A673 (cell line): ENCODE results near the genes IVL, S100A4, INTS3, SLC27A3, IL6R and UBE2Q1.

DNA sequence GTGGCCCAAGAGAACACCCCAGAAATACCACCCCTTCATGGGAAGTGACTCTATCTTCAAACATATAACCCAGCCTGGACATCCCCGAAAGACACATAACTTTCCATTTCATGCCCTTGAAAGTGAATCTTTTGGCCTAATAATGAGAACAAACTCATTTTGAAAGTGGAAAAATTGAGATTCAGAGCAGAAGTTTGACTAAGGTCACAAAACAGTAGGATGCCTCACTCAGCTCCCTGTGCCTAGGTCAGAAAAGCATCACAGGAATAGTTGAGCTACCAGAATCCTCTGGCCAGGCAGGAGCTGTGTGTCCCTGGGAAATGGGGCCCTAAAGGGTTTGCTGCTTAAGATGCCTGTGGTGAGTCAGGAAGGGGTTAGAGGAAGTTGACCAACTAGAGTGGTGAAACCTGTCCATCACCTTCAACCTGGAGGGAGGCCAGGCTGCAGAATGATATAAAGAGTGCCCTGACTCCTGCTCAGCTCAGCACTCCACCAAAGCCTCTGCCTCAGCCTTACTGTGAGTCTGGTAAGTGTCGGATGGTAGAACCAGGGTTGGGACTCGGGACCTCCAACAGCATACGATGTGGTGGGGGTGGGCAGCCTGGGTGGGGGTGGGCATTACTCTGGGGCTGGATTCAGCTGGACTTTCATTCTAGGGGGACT is at the start of gene IVL:
Gene IVL (plus strand): TSS at position 483 of the 663 bp plus-strand sequence.
- PRO-cap = no peak

DNA sequence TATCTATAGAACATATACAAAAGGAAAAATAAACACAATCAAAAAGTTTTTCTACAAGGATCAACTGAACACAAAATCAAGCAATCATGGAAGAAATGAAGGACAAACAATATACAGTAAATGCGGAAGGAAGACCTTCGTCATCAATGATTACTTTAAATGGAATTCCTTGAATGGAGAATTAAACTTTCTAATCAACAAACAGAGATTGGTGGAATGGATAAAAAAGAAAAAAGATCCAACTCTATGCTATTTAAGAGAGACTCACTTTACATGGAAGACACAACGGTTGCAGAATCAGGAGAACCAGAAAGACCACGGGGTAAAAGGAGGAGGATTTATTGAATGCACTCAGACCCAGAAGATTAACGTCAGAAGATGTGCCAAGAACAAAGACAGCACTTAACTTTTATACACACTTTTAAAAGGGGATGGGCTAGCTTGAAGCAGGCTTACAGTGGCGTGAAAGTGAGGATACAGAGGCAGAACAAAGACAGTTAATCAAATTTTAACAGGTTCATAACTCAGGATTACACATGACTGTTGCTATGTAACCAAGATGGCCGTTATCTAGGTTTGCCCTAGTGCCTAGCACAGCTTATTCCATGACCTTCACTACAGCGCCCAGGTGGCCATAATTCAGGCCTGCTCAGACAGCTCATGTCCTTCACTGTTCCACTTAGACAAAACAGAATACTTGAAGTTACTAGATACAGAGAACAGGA is 5.9 kb upstream of the SPRR2F start:
- PRO-cap = no peak

DNA sequence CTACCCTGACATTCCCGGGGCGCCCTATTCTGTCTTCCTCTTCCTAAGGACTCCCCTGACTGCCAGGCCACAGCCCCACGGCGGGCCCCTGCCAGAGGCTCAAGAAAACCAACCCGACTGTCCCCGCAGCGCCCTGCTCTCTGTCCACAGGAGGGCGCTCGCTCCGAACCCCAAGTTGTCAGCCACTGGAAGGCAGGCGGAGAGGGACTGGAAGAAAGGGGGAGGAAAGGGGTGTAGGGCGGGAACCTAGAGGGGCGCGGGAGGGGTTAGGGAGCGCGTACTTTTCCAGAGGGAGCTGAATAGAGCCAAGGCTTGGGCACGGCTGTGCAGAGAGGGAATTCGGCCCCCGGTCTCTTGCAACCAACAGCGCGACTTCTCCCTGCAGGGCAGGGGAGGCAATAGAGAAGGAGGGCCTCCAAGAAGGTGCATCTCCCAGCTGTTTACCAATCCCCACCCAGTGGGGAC is 2.6 kb downstream of the S100A6 start:
- PRO-cap = bidirectional peak, plus-strand start at position 288 of the sequence, minus-strand start at position 119 of the sequence

DNA sequence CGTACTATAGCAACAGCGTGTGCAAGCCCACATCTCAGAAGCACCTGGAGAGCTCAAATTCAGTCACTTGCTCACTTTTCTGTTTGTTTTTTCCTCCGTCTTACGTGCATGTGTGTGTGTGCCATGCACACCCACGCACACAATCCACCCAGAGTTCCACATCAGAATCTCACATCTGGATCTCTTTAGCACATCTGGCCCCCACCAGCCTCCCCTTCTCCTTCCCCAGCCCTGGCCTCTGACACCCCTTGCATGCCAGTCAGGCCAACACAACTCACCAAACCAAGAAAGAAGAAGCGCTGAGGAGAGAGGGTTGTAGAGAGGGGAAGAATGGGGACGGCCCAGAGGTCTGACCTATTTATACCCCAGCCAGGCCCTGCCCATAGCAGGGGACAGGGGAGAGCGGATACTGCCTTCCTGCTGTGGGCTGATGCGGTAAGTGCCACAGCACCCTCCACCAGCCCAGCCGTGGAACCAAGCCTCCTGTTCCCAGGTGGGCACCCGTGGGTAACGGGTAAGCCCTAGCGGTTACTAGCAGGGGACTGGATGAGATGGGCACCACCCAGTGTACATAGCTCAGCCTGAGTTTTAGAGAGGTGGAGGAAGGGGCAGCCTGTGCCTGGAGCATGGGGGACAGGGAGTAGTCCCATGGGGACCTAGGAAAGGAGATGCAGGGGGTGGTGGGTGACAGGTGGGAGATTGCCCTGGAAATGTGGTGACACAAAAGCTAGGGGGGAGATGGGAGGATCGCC is at the start of gene S100A4:
Gene S100A4 (minus strand): TSS at position 332 of the 752 bp plus-strand sequence.
- PRO-cap = no peak

GRCh38 chr1:153707536-153707823 is 20.4 kb upstream of the INTS3 start:
- PRO-cap = no peak

GRCh38 chr1:153727872-153728258 is at the start of gene INTS3:
TSS of gene INTS3 (plus strand) at chr1:153728050.
- PRO-cap = bidirectional peak, plus-strand start at chr1:153728073, minus-strand start at chr1:153727698

- PRO-cap = bidirectional peak, plus-strand start at chr1:153775779, minus-strand start at chr1:153775718
These were observed at the start of gene SLC27A3 for GRCh38 chr1:153774870-153775880. TSS of gene SLC27A3 (plus strand) at chr1:153775407.

- PRO-cap = no peak
These were observed 15.9 kb downstream of the SLC27A3 start for GRCh38 chr1:153790948-153791651.

DNA sequence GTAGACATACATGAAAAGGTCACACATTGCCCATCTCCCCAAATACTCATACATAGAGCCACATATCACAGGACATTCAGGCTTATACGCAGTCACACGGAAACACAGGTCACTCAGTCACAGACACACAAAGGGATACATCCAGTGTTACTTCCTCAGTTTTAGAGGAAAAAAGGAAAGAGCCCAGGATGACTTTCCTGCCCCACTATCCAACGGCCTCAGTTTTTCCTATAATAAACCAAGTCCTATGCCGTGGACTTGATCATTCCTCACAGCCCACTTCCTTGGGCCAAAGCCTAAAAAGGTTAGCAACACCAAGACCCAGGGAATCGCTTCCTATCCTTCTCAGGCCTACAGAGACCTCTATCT is 1.8 kb downstream of the SLC39A1 start:
- PRO-cap = no peak

DNA sequence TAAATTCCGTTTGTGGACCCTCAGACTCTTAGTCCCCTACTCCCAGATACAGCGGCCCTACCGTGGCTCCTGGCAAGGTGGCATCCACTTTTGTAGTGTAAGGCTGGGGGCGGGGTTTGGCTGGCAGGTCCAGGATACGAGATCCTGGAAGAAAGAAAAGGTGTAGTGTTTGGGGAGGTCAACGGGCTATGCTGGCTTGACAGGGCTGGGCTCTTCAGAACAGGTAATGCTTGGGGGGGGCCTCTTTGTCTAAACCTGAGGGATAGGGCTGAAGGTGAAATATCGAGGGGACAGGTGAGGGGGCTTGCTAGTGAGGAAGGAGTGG is 348 bp downstream of the CREB3L4 start:
- PRO-cap = bidirectional peak, plus-strand start at position 23 of the sequence, minus-strand start at position 64 of the sequence

DNA sequence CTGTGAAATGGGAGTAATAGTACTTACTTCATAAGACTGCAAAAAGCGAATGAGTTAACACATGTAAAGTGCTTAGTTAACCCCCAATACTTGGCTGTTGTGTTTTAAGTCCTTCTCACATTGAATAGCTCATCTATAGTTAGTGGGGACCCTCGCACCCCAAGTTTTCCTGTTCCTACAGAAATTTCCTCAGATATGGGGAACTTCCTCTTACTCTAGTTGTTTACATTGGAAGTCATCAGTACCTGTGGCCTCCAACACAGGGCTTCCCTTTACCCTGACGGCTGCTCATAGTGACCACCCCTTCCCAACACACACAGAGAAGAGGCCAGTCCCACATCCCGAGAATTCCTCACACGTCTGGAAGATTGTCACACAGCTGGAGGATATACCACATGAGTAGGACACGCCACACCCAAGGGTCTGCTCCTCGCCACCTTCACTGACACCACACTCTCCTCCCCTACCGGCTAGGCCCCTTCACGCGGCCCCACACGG is 37.6 kb downstream of the TPM3 start:
- PRO-cap = no peak

- PRO-cap = no peak
These were observed 26.8 kb downstream of the TPM3 start for GRCh38 chr1:154164853-154165752.

DNA sequence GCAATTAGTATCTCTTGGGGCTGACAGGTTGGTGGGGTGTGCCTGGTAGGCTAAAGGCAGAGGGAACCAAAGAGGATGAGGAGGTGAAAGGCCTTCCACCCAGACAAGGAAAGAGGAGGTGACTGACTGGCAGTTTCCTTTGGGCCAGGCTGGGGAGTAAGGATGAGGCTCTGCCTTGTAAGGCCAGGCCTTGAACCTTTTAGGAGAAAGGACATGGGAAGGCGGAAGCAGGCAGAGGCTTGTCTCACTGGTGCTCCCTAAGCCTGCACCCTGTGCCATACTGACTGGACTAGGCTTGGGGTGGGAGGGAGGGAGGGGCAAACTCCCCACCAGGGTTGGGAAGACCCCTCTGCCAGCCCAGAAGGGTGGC is 1.8 kb downstream of the ATP8B2 start:
- PRO-cap = no peak

DNA sequence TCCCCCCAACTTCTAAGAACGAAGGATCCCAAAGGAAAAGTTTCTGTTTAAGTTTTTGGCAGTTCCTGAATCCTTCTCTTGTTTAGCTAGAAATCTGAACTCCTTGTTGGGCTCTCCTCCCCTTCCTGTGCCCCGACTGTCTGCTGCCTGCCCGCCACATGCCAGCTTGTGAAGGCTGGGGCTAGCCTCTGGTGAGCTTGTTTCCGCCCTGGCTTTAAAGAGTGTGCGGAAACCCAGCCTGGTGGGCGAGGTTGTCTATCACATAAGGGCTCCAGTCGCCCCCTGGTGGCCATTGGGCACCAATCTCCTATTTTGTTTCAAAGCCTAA is 9.6 kb downstream of the ATP8B2 start:
- PRO-cap = no peak

DNA sequence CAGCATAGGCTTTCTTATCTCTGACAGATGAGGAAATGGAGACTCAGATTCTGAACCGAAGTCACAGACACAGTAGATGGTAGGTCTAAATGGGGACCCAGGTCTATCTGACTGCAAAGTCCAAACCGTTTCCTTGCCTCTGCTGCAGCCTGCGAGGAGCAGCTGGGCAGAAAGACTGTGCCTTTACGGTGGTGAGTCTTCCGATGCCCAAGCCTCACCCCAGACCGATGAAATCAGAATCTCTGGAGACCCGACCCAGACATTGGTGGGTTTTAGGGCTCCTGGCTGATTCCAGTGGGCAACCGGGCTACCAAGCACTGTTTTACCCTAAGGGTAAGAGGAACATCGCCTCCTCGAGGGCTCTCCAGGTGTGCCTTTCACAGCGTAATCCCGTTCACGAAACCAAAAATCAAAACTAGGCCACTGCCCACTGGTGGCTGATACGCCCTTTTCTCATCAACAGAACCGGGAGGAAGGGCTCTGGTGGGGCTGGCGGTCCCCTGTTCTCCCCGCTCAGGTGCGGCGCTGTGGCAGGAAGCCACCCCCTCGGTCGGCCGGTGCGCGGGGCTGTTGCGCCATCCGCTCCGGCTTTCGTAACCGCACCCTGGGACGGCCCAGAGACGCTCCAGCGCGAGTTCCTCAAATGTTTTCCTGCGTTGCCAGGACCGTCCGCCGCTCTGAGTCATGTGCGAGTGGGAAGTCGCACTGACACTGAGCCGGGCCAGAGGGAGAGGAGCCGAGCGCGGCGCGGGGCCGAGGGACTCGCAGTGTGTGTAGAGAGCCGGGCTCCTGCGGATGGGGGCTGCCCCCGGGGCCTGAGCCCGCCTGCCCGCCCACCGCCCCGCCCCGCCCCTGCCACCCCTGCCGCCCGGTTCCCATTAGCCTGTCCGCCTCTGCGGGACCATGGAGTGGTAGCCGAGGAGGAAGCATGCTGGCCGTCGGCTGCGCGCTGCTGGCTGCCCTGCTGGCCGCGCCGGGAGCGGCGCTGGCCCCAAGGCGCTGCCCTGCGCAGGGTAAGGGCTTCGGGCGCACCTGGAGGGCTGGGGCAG is at the start of gene IL6R:
Gene IL6R (plus strand): TSS at position 642 of the 1,049 bp plus-strand sequence.
- PRO-cap = bidirectional peak, plus-strand start at position 724 of the sequence, minus-strand start at position 559 of the sequence

GRCh38 chr1:154405751-154406837 is 951 bp downstream of the IL6R start:
- PRO-cap = no peak

DNA sequence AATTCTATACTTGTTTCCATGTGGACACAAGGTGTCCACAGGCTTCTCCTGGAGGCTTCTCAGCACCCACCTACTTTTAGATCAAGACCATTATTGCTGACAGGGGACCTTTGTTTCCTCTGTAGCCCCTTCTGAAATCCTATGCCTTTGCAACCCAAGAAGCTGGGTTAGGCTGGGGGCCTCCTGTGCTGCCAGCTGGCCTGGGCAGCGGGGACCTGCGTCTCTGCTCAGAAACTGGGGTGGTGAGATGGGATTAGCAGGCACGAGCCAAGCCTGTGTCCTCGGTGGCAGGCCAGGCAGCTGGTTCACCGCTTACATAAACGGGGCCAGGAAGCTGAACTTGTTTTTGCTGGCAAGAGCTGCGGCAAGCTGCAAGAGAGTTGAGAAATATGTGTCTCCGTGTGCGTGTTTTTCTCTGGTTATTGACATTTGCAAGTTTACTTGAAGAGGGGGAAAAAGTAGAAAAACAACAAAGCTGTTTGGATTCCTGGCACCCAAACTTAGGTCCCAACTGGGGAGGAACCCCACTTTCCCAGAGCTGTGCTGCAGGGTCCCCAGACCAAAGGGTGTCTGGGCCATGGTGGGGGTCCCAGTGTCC is 14.3 kb downstream of the IL6R start:
- PRO-cap = no peak

GRCh38 chr1:154558066-154559167 is at the start of gene UBE2Q1:
TSS of gene UBE2Q1 (minus strand) at chr1:154558662.
- PRO-cap = bidirectional peak, plus-strand start at chr1:154558992, minus-strand start at chr1:154558634

GRCh38 chr1:154590240-154590476 is 17.8 kb downstream of the ADAR start:
- PRO-cap = no peak

DNA sequence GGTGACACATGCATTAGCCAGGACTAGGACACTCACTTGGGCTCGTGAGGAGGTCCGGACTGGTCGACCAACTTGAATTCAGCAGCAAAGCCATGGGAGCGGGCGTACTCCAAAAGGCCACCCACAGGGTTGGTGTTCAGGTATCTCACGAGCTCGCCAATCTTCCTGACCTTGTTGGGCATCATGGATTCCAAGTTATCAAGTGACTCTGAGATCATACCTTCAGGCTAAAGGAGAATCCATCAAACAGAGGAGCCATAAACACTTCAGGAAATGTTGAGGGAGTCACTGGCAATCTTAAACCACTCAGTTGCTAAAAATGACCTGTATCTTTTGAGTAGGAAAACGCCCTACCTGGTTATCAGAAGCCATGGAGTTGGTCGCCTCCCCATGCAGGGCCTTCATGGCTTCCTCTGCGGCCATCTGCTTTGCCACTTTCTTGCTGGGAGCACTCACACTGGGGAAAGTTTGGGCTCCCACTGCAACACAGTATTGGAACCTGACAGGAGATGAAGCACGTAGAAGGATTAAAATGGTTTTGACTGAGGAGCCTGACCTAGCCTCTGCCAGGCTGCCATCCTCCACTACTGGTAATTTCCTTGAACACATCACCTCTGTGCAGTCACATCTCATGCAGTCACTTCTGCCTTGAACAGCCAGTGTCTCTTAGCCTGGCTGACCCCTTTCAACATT is 11.1 kb downstream of the ADAR start:
- PRO-cap = no peak